ENCODE data around the genes HDAC2, HS3ST5 and SLC35F1.

- PRO-cap, result no peak
- RAMPAGE, long total RNA, result start-site peak on the minus strand at chr6:113650068-113650090, 33 reads
Measured at GRCh38 chr6:113649639-113650550, 207.2 kb upstream of the MARCKS start.

DNA sequence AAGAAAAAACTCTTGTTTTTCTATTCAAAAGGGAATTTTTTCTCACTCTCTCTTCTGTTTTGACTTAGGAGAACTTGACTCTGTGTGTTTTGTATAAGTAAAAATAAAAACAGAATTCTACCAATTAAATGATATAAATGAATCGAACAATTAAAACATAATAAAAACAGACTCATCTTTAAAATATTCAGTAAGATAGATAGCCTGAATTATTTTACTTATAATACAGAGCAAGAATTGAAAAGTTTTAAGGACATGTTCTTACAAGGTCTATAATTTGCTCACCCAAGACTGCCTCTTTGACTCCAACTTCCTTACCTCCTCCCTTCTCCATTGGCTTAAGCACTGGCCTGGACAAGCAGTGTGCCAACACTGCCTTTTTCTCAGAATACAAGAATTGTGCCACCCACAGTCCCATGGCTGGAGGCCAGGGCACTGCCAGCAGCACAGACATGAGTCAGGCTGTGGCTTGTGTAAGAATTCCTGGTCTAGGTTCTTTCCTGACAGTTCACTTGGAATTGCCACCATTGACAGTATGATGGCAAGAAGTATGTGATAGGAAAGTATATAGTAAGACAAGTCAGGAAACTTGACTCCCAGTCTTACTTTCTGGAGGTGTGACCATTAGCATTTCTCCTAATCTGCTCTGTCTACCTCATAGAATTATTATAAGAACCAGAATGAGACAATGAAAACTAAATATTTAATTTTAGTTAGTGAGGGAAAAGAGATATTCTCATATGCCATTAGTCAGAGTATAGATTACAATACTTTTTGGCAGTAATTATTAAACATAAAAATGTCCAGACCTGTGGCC is 202.8 kb upstream of the MARCKS start:
- PRO-cap, result no peak
- RAMPAGE, long total RNA, result no peak

DNA sequence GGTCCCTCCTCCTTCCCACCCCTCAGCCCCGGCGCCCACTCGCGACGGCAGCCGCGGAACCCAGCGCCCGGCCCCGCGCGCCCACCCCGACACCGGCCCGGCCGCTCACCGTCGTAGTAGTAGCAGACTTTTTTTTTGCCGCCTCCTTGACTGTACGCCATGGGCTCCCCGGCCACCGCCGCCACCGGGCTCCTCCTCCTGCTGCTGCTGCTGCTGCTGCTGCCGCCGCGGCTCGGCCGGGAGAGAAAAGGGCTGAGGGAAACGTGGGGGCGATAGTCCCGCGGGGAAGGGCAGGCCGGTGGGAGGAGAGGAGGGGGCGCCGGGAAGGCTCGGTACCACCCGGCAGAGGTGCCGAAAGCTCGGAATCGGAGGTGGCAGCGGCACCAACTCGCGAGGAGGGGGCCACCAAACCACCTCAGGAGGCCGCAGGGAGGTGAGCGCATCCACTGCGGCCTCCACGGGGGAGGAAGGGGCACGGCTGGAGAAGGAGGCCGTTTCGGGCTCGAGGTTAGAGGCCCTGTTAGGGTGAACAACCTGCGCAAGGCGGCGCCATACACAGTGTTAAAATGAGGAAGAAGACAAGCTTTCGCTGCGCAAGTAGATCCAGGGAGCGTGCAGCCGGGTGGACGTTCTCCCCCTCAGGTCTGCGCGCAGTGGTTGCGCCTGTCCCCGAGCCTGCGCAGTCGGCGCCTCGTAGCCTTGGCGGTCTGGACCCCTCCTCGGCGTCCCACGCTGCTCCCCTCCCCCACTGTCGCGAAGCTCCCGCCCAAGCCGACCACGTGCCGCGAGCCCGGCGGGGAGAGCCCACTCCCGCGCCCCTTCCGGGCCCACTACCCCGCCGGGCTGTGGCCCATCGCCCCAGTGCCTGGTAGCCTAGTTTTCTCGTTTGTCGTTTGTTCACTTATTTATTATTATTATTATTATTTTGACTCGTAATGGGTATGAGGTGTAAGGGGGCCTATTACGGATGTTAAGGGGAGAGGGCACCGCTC is at the start of gene HDAC2:
Gene HDAC2, minus strand, starts transcription at position 401 of the 992 bp plus-strand sequence.
- PRO-cap, result unidirectional peak, minus-strand start at position 121 of the sequence; bidirectional peak, plus-strand start at position 748 of the sequence, minus-strand start at position 389 of the sequence
- RAMPAGE, long total RNA, result start-site peak on the minus strand centred at position 391 of the sequence, 12 bp wide, 100 reads

DNA sequence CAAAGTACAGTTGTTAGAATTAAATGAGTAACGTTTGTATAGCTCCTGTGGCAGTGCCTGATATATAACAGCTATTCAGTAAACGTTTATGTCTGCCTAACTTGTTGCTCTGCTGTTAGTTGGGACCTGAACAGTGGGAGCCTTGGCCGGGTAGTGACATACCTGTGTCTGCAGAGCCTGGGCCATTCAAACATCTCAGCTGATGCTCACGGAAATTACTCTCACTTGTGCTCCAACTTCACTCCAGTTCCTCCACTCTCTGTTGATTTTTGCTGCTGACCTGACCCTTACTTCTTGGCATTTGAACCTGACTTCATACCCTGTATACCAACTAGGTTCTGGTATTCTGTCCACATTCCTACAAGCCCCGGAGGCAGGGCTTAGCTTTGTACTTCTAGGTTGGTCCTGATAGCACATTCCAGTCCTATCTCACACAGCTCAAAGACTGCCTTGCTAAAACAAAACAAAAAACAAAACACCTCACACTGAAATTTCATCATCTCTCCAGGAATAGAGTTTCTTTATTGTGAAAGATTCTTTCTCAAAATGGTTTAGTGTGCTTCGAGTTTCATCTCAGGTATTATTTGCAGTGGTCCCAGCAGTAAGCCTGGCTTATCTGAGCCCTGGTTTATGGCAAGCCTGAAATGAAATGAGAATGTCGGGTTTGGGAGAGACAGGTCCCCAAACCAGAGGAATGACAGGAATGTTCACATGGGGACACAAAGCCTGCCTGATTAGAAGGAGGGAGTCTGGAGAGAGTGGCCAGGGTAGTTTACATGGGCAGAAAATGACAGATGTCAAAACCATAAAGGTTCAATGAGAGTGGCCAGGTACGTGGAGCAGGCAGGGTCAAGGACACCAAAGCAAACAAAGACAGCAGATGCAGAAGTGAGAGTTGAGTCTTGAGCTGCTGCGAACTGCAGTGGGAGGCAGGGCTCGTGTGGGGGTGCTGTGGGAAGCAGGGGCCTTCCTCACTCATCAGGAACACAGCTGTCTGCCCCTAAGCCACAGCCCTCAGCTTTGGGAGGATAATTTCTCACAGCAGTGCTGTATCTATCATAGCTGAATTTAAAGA is 174.2 kb upstream of the HDAC2 start:
- PRO-cap, result no peak
- RAMPAGE, long total RNA, result no peak

- PRO-cap, result no peak
- RAMPAGE, long total RNA, result no peak
Measured at GRCh38 chr6:114342756-114343444, at the start of gene HS3ST5. TSS of gene HS3ST5 (minus strand) at chr6:114343023.

DNA sequence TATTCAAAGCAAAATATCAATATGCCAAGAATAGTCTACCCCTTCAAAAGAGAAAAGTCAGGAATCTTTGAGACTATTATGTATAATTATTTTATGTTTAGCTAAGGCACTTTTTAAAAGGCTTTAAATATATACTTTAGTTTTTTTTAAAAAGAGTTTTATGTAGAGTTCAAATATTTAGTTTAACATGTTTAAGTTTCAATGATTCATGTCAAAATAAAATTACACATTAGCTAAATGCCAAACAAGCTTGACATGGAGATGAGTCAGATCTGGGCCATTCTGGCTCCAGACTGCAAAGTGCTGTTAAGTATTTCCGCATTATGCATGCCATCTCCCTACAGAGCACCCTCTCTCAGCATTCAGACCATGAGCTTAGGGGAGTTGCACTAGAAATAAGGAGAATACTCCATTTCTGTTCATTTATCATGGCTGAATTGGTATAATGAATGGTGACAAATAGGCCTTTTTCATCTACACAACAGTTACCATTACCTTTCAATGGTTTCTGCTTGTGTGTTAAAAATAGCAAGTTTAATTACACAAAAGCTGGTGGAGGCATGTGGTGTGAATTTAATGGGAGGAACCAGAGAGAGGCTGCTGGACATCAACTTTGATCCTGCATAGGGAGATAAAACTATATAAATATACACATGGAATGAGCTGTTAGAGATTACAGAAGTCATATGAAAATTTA is 21.5 kb upstream of the HS3ST5 start:
- PRO-cap, result no peak
- RAMPAGE, long total RNA, result no peak

GRCh38 chr6:116278696-116279229 is 967 bp downstream of the TSPYL1 start:
- PRO-cap, result no peak
- RAMPAGE, long total RNA, result no peak

DNA sequence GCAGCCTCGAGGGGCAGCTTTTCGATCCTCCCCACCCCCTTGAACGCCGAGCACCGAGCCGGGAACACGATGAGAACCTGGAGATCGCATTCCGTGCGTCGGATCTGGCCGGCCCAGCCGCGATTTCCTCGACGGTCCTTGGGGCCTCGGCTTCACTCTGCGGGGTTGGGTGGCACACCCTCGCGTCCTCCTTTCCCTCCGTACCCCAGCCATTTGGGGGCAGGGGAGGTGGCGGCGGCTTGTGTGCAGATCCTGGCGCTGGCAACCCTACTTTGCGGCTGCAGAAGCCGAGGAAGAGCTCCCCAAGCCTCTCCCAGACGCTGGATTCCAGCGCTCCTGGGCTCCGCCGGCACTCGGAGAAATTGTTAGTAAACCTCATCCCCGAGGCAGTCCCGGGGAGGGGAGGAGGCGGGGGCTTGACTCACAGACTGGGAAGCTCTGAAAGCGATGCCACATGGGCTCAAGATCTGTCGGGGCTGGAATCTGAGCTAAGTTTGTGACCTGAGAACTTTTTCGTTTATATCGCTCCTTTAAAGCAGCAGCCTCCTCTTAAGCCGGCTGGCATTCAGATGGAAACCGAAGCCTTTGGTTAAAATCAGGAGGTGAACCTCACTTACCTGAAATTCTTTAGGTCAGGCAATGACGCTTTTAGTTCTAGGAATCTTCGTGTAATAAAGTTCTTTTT is 745 bp downstream of the DSE start:
- PRO-cap, result unidirectional peak, minus-strand start at position 274 of the sequence; unidirectional peak, minus-strand start at position 338 of the sequence
- RAMPAGE, long total RNA, result start-site peak on the minus strand centred at position 354 of the sequence, 33 bp wide, 6 reads

- PRO-cap, result no peak
- RAMPAGE, long total RNA, result no peak
Measured at GRCh38 chr6:117290391-117290879, 25.1 kb downstream of the VGLL2 start.

GRCh38 chr6:117906741-117907379 is at the start of gene SLC35F1:
TSS of gene SLC35F1 (plus strand) at chr6:117907264.
- PRO-cap, result unidirectional peak, plus-strand start at chr6:117907266
- RAMPAGE, long total RNA, result no peak

DNA sequence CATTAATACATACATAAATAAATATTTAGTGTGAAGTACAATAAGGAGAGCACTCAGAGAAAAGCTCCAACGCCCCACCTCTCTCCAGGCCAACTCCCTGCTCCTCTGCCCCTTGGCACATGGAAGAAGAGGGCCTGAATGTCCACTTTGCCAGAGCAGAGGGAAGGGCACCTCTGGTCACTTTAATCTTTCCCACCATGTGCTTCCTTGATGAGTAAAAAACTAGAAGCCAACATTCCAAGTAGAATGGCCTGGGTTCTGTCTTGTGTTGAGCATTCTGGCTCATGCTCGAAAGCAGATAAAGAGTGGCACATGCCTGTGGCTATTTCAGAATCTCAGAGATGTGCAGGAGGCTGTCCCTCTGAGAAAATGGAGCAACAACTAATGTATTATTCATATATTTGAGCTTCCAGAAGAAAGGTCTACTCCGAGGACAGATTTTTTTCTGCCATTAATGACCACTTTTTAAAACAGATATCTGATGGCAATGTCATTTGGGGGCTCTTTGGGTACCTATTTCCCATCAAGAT is 177.3 kb upstream of the PLN start:
- PRO-cap, result no peak
- RAMPAGE, long total RNA, result no peak

DNA sequence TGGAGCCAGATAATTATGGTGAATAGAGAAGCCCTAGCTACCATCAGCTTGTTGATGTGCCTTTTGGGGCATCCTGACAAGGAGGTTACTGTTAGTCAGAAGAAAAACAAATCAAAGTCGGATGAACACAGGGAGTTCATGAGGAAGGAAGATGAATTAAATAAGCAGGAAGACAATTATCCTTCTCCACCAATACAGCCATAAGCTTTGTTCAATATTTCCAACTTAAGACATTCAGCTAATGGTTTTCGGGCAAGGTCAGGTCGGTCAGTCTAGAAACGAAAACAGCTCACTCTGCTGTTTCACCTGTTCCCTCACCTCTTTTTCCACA is 163.7 kb upstream of the PLN start:
- PRO-cap, result no peak
- RAMPAGE, long total RNA, result no peak

DNA sequence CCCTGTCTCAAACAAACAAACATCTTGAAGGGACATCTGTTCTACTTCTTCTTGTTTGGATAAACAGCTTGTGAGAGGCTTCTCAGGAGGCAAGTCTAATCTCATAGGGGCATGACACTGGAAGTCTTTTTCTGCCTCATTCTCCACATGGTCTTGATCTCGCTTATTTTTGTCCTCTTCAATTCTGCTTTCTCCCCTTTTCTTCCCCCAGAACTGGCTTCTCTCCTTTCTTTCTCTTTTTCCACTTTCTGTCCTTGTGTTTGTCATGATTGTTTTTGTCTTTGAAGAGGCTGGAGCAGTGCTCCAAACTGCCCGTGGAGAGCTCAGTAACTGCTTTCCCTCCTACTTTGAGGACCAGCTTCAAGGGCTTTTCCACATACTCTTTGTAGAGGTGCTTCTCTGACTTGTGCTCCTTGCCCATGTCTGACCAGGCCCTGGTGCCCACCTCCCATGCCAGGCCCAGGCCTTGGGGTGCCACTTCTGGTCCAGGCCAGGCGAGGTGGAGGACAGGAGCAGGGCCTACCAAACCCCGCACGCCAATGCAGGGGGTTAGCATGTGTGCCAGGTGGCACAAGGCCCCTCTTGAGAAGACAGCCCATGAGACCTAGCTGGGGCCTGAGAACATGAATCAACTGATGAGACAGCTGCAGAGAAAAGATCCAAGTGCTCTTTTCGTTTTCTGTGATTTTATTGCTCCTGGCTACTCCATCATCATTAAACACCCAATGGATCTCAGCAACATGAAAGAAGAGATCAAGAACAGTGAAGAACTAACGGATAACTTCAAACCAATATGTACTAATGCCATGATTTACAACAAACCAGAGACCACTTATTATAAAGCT is 47.1 kb upstream of the PLN start:
- PRO-cap, result no peak
- RAMPAGE, long total RNA, result start-site peak on the minus strand centred at position 440 of the sequence, 133 bp wide, 16 reads

GRCh38 chr6:118626413-118626967 is 24.9 kb downstream of the CEP85L start:
- PRO-cap, result no peak
- RAMPAGE, long total RNA, result no peak

- PRO-cap, result no peak
- RAMPAGE, long total RNA, result start-site peak on the minus strand at chr6:118710071-118710095, 21 reads
Measured at GRCh38 chr6:118709721-118710462, 58.5 kb upstream of the CEP85L start.

GRCh38 chr6:118896043-118896790 is 2.3 kb downstream of the ASF1A start:
- PRO-cap, result no peak
- RAMPAGE, long total RNA, result no peak

GRCh38 chr6:119196332-119197027 is 118.0 kb upstream of the FAM184A start:
- PRO-cap, result no peak
- RAMPAGE, long total RNA, result start-site peak on the minus strand at chr6:119196788-119197063, 5 reads

- PRO-cap, result no peak
- RAMPAGE, long total RNA, result no peak
Measured at GRCh38 chr6:119206713-119207222, 128.3 kb upstream of the FAM184A start.

- PRO-cap, result no peak
- RAMPAGE, long total RNA, result no peak
Measured at GRCh38 chr6:119248039-119248585, 101.4 kb downstream of the MAN1A1 start.

DNA sequence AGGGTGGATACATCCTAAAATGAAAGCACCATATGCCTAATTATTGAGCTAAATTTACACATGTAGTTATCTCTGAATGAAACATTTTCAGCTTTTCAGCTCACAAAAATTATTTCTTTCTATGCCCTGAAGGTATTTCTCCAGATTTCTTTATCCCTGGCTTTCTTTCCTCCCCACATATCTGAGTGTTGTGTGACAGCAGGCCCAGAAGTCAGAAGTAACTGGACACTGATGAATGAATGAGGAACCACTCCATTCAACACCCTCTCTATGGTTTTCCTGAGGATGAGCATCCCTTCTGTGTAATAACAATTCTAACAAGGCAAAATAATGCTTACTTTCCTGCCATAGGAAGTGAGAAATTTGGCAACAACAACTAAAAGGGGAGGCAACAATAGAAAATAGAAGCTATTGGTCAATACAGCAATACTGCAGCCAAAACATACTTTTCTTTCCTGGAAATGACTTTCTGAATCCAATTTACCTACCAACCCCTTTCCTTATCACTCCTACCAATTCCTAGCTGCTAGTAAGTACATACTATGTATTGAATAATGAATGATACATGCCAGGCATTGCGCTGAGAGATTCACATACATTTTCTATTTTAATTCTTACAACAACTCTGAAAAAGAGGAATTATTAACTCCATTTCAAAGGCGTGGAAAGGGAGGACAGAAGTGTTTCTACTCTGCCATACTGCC is 14.7 kb downstream of the MAN1A1 start:
- PRO-cap, result no peak
- RAMPAGE, long total RNA, result no peak